ENCODE measurements around the genes NPIPB5 and SLC5A11.

- RRBS, 2 experiments, result no CpG with 5 or more reads among the region's 3 CpGs
These were observed at the start of gene NPIPB5 for GRCh38 chr16:22510667-22510967. NPIPB5 (plus strand) TSS chr16:22510891.

- RRBS, 2 experiments, result no CpG with 5 or more reads among the region's 3 CpGs
These were observed 130.2 kb upstream of the HS3ST2 start for GRCh38 chr16:22683730-22684240.

- RRBS, 2 experiments, result no CpG with 5 or more reads among the region's 3 CpGs
These were observed 58.7 kb downstream of the USP31 start for GRCh38 chr16:23090565-23090910.

GRCh38 chr16:23423250-23423910, 29.6 kb downstream of the COG7 start:
- RRBS, 2 experiments, result no CpG with 5 or more reads among the region's 14 CpGs

- RRBS, 2 experiments, result no CpG with 5 or more reads among the region's 5 CpGs
These were observed 3.4 kb upstream of the COG7 start for GRCh38 chr16:23456445-23456736.

GRCh38 chr16:23488043-23488622, 22.2 kb downstream of the GGA2 start:
- RRBS, 2 experiments, result no CpG with 5 or more reads among the region's 5 CpGs

DNA sequence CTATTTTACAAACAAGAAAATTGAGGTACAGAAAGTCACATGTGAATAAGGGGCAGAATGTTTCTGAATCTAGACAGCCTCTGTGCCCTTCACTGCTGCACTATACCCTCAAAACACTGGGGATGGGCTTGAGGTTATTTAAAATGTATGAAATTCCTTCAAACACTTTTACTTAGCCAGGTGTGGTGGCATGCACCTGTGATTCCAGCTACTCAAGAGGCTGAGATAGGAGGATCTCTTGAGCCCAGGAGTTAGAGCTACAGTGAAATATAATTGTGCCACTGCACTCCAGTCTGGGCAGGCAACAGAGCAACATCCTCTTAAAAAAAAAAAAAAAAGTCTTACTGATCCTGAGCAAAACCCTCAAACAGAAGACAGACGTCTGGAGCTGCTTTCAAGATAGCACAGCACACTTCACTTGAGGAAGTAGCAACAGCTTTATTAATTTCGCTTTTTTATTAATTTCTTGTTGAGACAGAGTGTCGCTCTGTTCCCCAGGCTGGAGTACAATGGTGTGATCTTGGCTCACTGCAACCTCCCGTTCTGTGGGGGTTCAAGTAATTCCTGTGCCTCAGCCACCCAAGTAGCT, 10.1 kb upstream of the GGA2 start:
- RRBS, 2 experiments, result no CpG with 5 or more reads among the region's 4 CpGs

DNA sequence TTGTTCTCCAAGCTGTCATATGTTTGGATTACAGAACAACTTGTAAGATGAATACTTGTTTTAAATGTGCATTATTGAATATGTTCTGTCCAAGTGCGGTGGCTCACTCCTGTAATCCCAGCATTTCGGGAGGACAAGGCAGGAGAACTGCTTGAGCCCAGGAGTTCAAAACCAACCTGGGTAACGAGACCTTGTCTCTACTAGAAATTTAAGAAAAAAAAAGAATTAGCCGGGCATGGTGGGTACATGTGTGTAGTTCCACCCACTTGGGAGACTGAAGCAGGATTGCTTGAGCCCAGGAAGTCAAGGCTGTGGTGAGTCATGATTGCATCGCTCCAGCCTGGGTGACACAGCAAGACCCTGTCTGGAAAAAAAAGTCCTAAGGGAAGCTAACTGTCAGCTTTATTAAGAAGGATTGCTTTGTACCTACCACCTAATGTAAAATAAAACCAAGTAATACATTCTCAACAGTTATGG, 18.6 kb downstream of the EARS2 start:
- RRBS, 2 experiments, result no CpG with 5 or more reads among the region's 5 CpGs

DNA sequence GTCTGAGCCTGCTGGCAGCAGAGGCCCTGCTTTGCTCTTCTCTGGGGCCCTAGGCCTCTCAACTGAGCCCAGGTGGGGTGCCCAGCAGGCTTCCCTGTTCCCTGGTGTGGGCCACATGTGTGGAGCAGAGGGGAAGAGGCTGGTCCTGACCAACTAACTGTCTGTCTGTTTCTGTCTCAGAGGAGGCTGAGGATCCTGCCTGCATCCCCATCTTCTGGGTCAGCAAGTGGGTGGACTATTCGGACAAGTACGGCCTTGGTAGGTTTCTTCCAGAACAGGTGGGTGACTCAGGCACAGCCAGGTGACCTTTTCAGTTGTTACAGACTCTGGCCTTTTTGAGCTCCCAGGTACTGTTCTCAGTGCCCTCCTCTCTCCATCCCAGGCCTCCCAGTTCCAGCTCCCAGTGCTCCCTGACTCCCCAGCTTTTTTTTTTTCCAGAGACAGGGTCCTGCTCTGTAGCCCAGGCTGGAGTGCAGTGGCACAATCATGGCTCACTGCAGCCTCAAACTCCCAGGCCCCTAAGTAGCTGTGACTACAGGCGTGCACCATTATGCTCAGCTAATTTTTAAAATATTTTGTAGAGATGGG, 9.9 kb downstream of the PLK1 start:
- RRBS, 2 experiments, result no CpG with 5 or more reads among the region's 3 CpGs

- RRBS, 2 experiments, result no CpG with 5 or more reads among the region's 7 CpGs
These were observed 27.8 kb downstream of the PRKCB start for GRCh38 chr16:23863468-23864125.

- RRBS, 2 experiments, result no CpG with 5 or more reads among the region's 10 CpGs
These were observed 38.2 kb upstream of the CACNG3 start for GRCh38 chr16:24217576-24218769.

- RRBS, 2 experiments, result no CpG with 5 or more reads among the region's 5 CpGs
These were observed 25.8 kb downstream of the CACNG3 start for GRCh38 chr16:24282069-24282268.

GRCh38 chr16:24730541-24730762, 1.0 kb downstream of the TNRC6A start:
- RRBS, 2 experiments, result no CpG with 5 or more reads among the region's 5 CpGs

- RRBS, 2 experiments, result no CpG with 5 or more reads among the region's 3 CpGs
These were observed 4.5 kb downstream of the TNRC6A start for GRCh38 chr16:24733787-24734422.

GRCh38 chr16:24802129-24803112, 43.3 kb upstream of the SLC5A11 start:
- RRBS, 2 experiments, result no CpG with 5 or more reads among the region's 11 CpGs

GRCh38 chr16:24845791-24846479, at the start of gene SLC5A11:
SLC5A11 (plus strand) TSS chr16:24845963.
- RRBS, 2 experiments, result no CpG with 5 or more reads among the region's 19 CpGs

GRCh38 chr16:24930807-24931526, 84.2 kb downstream of the ARHGAP17 start:
- RRBS, 2 experiments, result no CpG with 5 or more reads among the region's 18 CpGs

- RRBS, 2 experiments, result no CpG with 5 or more reads among the region's 14 CpGs
These were observed 46.6 kb downstream of the ARHGAP17 start for GRCh38 chr16:24968491-24968995.

GRCh38 chr16:24986370-24987537, 28.4 kb downstream of the ARHGAP17 start:
- RRBS, 2 experiments, result no CpG with 5 or more reads among the region's 14 CpGs

GRCh38 chr16:25060828-25061279, 45.7 kb upstream of the ARHGAP17 start:
- RRBS, 2 experiments, result no CpG with 5 or more reads among the region's 3 CpGs

Data from NT2/D1 (cell line).